ENCODE measurements around a stretch of chr2.

GRCh38 chr2:161175560-161175862 is 15.3 kb downstream of the TANK start:
- PRO-cap: no peak

- PRO-cap: bidirectional peak, plus-strand start at chr2:161244739, minus-strand start at chr2:161244632; unidirectional peak, minus-strand start at chr2:161244774
These were observed 63.6 kb upstream of the PSMD14 start for GRCh38 chr2:161244379-161245234.

DNA sequence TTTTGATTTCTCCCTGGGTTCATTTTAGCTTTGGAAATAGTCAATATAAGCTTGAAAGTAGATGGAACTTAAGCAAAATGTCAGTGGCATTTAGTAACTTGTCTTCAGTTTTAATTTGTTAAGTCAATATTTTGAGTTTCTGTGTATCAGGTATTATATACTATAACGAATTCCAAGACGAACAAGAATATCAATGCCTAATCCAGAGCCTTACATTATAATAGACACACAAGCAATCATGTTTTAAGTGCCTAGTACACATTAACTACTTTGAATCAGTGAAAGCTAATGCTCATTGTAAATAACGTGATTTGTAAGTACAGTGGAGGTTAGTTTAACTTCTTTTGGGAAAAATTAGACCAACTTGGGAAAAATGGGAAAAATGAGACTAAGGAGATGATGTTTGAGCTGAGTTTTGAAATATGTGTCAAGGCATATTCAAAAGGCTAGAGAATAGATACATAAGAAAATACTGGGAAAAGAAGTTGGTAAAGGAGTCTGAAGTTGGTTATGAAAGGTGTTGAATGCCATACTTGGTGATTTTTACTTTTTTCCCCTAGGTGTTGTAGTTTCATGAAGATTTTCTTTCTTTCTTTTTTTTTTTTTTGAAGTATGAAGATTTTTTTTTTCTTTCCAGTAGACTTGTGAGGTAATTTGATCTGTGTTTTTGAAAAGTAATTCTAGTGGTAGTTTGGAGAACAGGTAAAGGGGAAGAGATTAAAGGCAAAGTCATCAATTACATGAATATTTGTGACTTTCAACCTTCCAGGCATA is 16.0 kb downstream of the PSMD14 start:
- PRO-cap: no peak

DNA sequence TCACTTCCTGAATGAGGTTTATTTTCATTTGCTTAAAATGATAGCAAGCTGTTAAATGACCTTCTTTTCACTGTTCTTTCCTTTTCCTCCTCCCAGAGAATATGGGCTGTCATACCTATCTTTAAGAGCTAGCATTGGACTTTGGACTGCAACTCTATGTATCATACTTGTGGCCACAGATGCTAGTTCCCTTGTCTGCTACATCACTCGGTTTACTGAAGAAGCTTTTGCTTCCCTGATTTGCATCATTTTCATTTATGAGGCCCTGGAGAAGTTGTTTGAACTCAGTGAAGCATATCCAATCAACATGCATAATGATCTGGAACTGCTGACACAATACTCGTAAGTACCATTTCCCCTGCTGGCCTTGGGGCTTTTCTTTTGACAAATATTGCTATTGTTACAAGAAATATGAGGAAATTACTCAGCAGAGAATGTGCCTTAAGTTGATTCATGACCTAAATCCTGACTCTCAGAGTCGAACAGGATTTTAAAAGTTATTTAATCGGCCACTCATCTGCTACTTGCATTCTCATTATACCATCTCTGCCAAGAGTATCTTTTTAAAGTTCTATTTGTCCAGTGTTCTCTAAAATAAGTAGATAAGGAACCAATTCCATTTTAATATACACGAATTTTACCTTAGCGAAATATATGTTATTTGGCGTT is 168.3 kb downstream of the DPP4 start:
- PRO-cap: no peak

DNA sequence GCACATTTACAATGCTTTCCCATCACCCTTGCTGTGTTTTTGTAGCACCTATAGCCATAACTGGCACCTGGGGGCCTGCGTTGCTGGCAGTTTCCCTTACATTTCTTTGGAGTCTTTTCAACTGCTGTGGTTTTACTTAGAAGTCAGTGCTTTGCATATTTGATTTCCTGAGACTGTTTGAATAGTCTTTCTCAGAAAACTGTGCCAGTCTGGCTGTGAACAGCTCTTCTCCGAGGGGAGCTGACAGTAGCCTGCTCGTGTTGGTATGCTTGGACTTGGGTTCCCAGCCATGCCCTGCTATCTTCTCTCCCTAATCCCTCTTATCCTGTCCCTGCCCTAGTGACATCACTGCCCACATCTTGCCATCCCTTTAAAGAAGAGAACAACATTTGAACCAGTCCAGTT is 81.5 kb downstream of the DPP4 start:
- PRO-cap: unidirectional peak, plus-strand start at position 194 of the sequence

DNA sequence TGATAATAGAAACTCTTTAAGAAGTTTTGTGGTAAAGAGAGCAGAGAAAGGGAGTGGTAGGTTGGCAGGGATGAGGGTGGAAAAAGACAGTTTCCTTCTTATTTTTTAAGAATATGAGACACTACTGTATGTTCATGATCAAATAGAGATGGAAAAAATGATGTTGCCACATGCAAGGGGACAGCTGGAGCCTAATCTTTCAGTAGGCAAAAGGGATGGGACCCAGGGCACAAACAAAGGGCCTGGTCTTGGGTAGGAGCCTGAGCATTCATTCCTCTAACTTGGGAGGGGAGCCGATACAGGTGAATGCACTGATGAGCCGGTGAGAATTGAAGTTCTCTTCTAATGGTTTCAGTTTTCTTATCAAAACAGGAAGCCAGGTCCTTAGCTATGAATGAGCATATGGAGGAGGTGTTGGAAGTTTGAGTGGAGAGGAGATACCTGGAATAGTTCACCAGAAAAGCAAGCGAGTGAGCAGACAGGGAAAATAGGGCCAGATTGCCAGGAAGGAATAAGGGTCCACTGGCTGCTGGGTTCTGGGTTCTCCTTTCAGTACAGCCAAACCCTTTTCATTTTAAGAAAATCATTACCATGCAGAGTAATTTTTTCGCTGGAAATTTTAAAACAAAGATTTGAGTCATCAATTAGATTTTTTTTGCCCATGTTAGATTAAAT is 10.1 kb downstream of the DPP4 start:
- PRO-cap: no peak

DNA sequence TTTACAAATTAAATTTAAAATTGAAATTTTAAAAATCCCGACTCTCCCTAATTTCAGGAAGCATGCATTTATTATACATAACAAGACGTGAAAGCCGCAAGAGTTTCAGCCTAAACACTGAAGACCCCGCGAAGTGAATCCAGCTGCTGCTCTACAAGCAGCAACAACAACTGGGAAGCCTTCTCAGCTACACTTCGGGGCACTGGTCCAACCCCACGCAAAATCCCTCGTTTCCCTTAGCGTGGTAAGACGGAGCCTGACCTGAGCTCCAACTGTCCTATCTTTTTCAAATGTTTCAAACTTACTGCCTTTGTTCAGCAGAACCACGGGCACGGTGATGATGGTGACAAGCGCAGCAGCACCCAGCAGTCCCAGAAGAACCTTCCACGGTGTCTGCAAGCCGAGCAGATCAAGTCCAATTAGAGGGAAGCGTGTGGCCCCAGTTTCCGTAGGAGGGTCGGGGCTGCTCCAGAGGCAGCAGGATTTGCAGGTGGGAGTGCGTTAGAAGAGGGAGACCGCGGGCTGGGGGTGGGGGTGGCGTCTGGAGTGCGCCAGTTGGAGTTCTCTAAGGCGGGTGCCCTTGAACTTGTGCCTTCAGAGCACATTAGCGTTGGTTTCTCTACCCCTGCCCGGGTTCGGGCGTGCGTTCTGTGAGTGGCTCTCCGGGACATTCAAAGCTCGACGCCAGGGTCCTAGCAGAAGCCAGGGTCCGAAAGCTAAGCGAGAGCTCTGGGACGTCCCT is 750 bp downstream of the DPP4 start:
- PRO-cap: no peak

DNA sequence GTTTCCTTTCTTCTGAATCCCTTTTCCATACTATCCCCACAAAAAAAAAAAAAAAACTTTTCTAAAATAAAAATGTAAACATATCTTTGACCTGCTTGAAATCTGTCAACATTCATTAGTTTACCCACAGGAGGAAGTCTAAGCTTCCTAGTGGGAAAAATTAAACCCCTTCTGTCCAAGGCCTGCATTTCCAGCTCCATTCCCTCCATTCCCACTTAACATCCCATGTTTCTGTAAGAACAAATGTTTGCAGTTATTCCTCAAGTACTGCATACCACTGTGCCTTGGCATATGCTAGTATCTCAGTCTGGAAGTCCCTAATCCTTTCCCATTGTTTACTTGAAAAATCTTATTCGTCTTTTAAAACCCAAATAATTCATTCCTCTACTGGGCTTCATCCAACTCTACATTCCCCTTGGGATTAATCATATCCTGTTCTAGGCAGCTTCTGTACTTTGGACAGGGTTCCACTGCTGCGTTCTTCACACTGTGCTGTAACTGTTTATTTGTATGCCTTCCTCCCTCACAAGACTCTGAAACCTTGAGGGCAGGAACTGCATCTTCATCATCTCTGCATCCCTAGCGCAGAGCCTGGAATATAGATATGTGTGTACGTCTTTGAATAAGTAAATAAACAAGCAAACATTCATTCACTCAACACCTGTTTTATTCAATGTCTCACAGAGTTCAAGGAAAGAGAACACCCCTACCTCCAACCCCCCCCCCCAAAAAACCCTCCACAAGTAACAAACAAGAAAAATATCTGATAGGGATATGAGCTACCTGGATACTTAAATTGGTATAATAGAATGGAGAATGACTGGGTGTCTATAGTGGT is 68.3 kb downstream of the FIGN start:
- PRO-cap: no peak

DNA sequence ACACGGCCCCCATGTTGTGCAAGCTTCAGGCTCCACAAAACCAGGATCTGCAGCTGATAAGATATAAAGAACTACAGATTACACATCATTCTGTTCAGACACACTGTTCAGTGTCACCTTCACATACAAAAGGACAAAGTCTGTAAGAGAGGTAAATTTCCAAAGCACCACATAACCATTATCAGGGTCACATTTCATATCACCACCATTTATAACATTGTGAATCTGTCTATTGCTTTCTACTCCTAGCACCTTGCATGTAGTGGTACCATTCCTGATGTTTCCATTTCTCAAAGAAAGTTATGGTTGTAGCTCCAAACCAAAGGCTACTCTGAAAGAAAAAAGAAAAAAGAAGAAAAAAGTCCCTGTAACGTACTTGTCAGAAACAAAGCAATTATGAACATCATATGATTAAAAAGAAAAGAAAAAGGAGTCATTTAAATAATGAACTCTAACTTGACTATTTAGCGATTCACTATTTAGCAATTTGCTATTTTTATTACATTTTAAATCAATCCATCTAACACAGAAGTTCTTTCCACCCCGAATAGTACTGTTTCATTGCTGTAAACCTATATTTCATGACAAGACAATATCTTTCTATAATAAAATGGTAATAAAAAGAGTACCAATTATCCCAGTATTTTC is 33.4 kb downstream of the FIGN start:
- PRO-cap: no peak

DNA sequence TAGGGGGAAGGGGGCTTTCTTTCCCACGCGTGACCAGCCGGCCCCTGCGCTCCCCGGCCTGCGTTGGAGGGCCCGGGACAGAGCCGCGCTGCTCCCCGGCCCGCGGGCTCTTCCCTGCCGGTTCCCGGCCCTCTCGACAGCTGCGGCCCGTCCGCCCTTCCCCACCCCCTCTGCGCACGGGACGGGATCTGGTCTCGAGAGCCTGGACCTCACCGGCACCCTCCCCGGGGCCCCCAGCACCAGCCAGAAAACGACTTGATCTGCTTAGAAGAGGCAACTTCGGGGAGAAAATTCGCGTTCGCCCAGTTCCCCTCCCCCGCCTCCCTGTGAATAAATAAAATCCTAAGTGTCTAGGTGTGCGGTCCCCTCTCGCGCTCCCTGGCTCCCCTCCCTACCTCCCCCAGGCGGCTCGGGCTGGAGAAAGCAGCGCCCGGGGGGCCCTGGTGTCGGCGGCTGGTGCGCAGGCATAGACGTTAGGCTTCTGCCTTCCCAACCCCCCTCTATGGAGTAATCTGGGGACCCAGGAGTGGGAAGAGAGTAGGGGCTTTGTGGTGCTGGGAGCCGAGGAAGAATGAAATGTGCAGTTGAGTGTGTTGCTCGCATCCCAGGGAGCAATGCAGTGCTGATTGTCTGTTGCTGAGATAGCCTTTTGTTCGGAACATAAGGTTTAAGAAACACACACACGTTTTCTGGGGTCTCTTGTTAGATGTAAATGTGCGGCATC is 883 bp upstream of the FIGN start:
- PRO-cap: no peak

DNA sequence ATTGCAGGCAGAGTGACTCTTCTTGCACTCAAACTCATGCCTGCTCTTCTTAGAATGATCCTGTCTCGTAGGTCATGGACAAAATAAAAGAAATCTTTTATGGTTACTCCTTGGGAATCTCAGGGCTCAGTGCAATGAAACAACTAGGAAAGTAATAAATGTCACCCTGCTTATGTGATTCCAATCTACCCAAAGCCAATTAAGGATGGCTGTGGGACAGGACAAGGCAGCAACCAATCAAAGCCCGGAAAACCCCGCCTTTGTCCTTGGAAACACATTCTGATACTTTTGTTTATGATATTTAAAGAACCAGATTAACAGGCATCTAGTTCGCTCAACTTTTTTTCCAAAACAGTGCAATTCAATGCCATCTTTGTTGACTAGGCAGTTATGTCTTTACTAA is 52.9 kb downstream of the GRB14 start:
- PRO-cap: no peak

GRCh38 chr2:164794398-164794868 is 47.2 kb downstream of the COBLL1 start:
- PRO-cap: no peak

DNA sequence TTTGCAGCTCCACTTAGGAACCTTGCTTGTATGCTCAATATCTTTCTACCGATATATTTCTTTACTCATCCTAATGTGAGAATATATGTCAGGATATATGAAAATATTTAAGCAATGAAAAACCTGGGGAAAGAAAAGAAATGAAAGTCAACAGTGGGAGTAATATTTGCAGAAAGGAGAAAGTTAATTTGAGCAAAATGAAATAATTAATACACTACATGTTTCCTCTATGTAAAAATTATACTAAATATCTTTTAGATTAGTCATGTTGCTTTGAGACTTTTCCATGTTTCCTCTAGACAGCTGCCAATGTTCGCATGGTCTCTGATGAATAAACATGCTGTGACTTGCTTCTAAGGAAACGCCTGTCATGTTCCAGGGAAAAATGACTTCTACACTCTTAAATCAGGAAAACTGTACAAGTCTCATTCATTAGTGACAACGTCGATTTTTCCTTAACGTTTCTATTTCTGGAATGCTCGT is 1.8 kb downstream of the COBLL1 start:
- PRO-cap: no peak

GRCh38 chr2:165084102-165084301 is 119.8 kb downstream of the SCN3A start:
- PRO-cap: no peak

DNA sequence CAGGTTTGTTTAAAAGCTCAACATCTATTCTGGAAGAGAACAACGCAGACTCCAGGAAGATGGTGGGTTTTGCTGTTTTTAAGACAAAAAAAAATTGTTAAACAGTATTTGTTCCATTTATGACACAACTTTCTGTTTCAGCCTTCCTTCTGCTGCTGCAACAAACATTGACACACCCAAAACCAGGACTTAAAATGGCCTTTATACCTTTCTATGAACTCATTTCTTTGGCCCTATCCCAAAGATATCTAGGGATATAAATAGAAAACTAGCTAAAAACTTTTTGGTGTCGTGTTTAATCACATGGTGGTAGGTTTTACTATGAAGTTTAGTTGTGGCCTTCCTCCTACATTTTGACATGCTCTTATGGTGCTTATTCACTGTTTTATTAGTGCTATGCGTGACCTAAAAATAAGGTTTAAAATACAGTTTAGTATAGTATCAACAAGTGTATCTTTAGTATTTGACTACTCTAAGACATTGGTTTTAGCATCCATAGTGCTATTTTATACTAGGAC is 1.0 kb upstream of the GALNT3 start:
- PRO-cap: no peak

DNA sequence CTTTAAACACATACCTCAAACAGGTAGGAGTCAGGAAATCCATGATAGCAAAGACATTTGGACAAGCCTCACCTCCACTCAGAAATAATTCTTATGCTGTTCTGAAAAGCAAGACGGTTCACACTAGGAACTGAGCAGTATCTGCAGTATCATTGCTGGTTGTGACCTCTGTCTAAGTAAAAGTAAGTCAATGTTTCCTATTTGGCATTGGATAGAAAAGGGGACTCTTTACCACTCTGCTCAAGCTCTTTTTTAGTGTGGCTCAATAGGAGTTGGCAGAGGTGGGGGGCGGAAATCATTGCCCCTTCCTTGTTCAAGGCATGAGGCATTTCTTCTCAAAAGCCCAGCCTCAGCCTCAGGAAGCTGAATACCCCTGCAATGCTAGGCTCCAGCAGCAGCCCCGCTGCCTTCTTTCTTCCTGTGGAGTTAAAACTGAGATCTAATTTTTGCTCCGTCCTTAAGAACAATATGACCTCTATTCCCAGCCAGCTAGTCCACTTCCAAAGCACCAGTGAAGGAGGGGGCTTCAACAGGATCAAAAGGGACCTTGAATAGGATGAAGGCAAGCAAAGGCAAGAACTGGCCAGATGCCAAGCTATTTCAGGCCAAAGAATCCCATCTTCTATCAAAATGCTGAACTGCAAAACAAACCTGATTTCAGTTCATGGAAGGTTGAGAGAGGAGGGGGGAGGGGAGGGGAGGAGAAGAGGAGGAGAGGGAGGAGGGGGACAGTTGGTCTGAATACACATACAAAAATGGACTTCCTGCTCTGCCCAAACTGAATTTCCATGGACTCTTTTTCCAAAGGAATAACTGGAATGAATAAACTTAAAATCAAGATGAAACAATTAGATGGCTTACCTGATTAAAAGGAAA is 672 bp downstream of the SCN1A start:
- PRO-cap: no peak

GRCh38 chr2:166661234-166661617 is 167.2 kb upstream of the SCN7A start:
- PRO-cap: no peak

- PRO-cap: no peak
These were observed 165.0 kb downstream of the STK39 start for GRCh38 chr2:168082189-168082970.

- PRO-cap: no peak
These were observed 107.2 kb downstream of the STK39 start for GRCh38 chr2:168139866-168140880.

- PRO-cap: no peak
These were observed 90.8 kb downstream of the STK39 start for GRCh38 chr2:168156525-168157052.